Cardiac muscle cell (in vitro differentiated cells and primary cell): ENCODE data around the gene VIPR1.

DNA sequence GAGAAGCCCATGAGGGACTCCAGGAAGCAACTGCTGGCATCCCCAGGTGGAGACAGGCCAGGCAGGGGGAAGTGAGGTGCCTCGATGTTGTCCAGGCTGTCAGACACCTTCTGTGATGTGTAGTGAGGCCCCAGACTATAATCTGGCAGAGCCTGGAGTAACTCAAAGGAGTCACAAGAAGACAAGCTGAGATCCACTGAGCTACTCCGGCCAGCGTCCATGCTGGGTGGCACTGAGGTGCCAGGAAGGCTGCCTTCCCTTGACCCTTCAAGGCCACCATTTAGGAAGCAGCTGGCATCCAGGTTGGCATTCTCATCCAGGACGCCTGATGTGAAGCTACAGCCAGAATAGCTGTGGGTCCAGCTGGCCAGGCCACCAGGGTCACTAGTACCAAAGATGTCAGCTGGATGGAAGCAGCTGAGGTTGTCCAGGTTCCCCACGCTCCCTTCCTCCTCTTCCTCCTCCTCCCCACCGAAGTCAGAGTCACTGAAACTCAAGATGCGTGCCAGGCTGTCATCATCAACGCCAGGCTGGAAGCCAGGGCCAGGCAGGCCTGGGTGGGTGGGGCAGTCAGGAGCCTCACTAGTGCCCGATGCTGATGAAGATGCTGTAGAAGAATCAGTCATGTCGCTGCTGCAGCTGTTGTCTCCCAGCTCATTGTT is 10.1 kb downstream of the CSRNP1 start:
- RAMPAGE, long total RNA: no peak
- RRBS: no CpG with 5 or more reads among the region's 10 CpGs

DNA sequence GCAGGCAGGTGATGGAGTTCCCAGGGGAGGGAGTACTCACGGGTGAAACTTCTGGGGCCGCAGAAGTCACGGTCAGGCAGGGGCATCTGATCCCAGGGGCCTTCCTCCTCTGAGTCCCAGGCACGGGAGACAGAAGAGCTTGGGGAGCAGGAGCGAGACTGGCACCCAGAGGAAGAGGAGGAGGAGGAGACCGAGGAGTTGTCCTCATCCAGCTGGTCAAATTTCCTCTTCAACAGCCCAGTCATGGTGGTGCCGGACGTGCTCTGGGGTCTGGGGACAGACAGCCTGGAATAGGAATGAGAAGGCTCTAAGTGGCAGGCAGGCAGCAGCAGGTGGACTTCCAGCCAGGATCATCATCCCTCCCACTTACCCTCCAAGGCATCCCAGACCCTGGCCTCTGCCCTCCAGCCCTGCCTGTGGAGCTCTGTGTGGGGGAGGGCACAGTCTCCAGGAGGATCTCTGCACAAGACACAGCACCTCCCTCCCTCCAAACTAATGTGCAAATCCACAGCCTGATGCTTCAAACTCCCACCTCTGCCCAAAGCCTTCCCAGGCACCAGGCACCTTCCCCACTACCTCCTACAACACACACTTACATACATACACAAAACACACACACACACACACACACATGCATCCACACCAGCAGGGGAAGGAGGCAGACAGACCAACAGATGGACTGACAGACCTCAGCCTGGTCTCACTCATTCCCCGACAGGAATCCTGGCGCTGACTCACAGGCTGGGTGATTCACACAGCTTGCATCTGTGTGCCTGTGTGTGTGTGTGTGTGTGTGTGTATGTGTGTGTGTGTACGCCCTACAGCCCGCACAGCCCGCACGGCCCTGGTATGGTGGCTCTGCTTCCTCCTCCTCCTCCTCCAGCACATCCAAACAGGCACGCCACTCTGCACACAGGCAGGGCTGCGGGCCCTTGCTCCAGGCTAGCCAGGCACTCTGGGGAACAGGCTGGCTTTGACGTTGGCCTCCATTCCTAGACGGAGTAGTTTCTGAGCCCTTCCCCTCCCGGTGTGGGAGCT is 6.6 kb downstream of the CSRNP1 start:
- RAMPAGE, long total RNA: no peak
- RRBS: no CpG with 5 or more reads among the region's 19 CpGs

GRCh38 chr3:39167094-39167716 is 13.8 kb upstream of the CSRNP1 start:
- RAMPAGE, long total RNA: no peak
- RRBS: no CpG with 5 or more reads among the region's 2 CpGs

DNA sequence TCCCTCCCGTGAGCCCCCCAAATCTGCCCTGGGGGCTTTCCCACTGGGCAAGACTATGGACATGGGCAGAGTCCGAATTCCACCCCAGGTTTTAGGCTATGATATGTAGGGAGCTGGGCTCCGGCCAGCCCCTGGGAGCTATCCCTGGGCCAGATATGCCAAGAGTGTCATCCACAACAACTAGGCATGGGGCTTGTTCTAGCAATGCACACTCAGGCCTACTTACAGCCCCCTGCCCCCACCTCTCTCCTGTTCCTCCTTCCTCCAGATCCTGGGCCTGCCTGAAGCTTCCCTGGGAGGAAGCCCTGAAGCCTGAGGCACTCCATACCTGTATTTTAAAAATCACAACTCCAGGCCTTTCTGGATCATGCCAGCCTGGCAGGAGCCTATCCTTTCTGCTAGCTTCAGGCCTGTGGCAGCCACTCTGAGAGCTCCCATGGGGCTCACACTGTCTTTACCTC is 550 bp downstream of the XIRP1 start:
- RAMPAGE, long total RNA: no peak
- RRBS: no CpG with 5 or more reads among the region's 3 CpGs

- RAMPAGE, long total RNA: no peak
- RRBS: no CpG with 5 or more reads among the region's 7 CpGs
Observed at GRCh38 chr3:40290344-40290968, 19.1 kb upstream of the EIF1B start.

- RAMPAGE, long total RNA: no peak
- RRBS: no CpG with 5 or more reads among the region's 2 CpGs
Observed at GRCh38 chr3:40621979-40622308, 97.2 kb downstream of the ZNF621 start.

GRCh38 chr3:40778822-40779328 is 254.1 kb downstream of the ZNF621 start:
- RAMPAGE, long total RNA: no peak
- RRBS: no CpG with 5 or more reads among the region's 5 CpGs

DNA sequence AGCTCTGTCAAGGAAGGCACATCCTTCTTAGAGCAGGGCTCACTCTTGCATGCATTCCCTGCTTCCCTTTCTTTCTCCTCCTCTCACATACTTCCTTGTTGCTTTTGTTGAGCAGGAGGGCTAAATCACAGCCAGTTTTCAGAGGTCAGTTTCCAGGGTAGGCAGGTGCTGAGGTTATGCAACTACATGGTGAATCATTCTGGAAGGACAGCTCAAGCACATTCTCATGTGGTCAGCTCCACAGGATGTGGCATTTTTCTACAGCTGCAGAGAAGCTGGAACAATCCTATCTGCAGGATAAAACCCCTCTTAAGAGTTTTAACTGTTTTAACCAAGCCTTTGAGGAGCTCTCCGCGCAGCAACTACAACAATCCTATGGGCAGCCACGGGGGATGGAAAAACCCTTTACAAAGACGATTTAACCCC is 275.7 kb downstream of the ZNF621 start:
- RAMPAGE, long total RNA: no peak
- RRBS: no CpG with 5 or more reads among the region's 4 CpGs

DNA sequence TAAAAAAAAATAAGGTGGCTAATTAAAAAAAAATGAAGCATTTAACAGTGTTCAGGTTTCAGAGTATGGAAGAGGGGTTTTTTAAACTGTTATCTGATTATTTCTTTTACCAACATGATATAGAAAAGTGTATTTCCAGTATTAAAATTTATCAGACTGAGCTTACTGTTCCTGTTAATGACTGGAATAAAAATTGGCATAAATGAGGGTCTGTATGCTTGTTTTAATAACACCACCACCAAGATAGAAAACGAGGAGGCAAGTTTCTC is 2.3 kb downstream of the CTNNB1 start:
- RAMPAGE, long total RNA: no peak
- RRBS: no CpG with 5 or more reads among the region's 1 CpG

GRCh38 chr3:41202799-41203487 is 3.6 kb downstream of the CTNNB1 start:
- RAMPAGE, long total RNA: no peak
- RRBS: no CpG with 5 or more reads among the region's 1 CpG

GRCh38 chr3:41219062-41219782 is 19.9 kb downstream of the CTNNB1 start:
- RAMPAGE, long total RNA: no peak
- RRBS: no CpG with 5 or more reads among the region's 1 CpG

GRCh38 chr3:41233435-41234063 is 34.2 kb downstream of the CTNNB1 start:
- RAMPAGE, long total RNA: no peak
- RRBS: no CpG with 5 or more reads among the region's 6 CpGs

DNA sequence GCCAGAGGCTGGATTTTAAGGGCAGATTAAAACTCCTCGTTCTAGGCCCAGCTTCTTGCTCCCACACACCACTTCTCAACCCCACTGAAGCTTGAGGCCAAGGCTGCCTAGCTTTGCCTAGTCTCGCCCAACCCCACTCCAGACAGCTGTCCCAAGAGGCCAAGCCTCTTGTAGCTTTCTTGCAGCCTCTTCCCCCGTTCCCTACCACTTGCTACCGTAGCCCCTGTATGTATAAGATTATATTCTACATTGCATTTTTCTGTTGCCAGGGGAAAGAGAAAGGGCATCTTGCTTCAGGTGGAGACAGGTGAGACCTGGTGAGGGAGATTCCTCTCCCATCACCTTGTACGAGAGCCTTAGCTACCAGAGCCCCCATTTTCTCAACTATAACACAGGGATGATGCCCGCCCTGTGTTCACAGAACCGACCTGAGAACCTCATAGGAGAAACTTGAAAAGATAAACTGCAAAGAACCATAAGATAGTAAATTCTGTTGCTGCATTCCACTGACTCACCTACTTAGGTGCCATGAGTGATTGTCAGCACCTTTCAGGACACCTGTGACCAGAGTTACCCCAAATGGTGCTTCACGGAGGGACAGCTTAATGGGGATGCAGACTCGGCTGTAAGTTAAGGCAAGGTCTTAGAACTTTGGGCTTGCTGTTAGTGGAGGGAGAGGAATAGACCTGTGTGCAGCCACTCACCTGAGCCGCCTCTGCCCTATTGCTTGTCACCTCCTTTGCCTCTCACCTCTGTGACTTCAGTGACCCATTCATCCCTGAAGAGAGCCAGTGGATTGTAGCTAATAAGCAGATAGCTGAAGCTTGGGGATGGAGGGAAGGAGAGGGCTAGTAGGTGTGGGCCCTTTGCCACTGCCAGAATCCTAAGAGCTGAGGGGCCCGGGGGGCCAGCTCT is 44.6 kb downstream of the CTNNB1 start:
- RAMPAGE, long total RNA: no peak
- RRBS: no CpG with 5 or more reads among the region's 11 CpGs

GRCh38 chr3:42014158-42014512 is 52.2 kb upstream of the ULK4 start:
- RAMPAGE, long total RNA: no peak
- RRBS: 1% methylated on average over 9 of the region's 28 CpGs

GRCh38 chr3:42031680-42032538 is 59.2 kb upstream of the TRAK1 start:
- RAMPAGE, long total RNA: no peak
- RRBS: no CpG with 5 or more reads among the region's 10 CpGs

DNA sequence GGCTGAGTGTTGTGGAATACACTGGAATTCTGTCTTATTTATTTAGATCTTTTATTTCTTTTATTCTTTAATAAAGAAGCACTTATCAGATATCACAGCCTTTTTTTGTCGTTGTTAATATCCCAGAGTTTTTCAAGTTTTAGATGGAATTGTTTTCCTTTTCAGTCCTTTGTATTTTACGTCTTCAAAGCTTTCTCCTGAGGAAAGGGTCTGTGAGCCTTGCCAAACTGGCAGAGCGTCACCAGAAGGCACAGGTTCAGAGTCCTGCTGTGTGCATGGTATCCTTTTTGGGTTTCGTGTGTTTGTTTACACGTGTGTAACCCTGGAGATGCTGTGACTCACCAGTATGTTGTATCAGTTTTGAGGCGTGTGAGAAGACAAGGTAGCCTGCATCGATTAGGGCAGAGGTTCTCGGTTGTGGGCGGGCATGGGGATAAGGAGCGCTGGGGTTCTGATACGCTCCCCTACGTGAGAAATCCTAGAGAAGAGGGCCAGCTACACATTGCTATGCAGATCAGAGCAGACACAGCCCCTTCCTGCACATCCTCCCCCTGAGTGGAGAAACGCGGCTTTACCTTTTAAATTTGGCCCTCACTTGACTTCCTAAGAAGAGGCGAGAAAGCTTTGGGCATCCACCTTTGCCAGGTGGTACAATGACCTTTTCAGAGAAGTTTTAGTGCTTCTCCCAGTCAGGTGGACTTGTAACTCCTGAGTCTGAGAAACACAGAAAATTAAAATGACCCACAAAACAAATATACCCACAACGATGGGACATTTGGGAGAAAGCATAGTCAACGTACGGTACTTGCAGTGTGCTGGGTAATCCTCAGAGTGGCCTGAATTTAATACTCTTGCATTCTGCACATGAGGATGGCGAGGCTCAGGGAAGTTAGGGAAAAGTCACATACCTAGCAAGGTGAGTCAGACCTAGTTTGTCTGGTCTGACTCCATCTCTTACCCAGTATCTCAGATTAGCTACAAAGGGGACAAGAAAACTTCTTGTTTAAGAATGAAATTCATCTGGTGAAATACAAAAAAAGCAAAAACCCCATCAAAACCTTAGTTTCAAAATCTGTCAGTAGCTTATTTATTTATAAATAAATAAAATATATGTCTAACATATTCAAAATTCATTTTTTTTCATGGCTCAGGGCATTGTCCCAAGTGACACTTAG is 38.1 kb downstream of the TRAK1 start:
- RAMPAGE, long total RNA: no peak
- RRBS: no CpG with 5 or more reads among the region's 19 CpGs

DNA sequence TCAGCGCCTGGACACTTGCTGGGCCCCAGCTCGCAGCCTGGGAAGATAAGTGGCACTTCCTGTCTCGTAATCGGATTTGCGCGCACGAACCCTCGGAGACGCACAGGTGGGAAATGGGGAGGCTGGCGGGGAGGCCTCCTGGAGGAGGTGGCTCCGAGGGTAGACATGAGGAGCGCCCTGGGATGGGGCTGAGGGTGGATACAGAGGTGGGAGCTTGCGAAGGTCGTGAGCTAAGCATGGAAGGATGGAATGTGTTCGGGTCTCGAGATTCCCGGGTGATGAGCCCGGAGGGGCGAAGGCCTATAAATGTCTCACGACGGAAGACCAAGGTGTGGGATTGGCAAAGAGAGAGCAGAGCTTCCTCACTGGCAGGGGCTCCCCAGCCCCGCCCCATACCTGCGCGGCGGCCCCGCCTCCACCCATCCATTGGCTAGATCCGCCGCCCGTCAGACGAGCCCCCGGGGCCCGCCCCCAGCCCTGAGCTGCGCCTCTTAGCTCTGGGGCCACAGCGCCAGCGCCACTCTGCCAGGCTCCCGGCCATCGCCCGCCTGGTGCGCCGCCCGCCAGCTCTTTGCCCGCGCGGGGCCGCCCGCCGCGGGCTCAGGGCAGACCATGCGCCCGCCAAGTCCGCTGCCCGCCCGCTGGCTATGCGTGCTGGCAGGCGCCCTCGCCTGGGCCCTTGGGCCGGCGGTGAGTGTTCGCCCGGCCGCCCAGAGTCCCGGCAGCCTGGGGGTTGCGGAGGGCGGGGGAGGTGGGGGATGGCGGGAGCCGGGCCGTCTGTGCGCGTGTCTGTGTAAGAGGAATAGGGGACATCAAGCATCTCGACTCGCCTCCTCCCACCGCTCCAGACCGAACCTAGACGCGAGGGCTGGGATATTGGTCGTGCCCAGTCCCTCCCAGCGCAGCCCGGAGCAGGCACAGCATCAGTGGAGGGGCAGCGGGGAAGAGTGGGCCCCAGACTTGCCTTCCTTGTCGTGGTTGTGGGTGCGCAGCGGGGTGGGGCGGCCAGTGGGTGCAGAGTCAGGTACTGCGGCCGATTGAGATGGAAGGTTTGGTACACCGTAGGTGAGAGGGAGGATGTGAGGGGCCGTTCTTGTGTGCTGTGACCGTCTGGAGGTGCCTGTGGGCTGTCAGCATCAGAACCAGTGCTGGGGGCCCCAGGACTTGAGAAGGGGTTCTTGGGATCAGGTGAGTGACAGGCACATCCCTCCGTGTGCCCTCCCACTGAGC is at the start of gene VIPR1:
TSS of gene VIPR1 (plus strand) at position 520 of the 1,230 bp plus-strand sequence.
- RAMPAGE, long total RNA: no peak
- RRBS: 4% methylated on average over 11 of the region's 89 CpGs

- RAMPAGE, long total RNA: no peak
- RRBS: no CpG with 5 or more reads among the region's 8 CpGs
Observed at GRCh38 chr3:42507009-42507721, 4.7 kb downstream of the VIPR1 start.

DNA sequence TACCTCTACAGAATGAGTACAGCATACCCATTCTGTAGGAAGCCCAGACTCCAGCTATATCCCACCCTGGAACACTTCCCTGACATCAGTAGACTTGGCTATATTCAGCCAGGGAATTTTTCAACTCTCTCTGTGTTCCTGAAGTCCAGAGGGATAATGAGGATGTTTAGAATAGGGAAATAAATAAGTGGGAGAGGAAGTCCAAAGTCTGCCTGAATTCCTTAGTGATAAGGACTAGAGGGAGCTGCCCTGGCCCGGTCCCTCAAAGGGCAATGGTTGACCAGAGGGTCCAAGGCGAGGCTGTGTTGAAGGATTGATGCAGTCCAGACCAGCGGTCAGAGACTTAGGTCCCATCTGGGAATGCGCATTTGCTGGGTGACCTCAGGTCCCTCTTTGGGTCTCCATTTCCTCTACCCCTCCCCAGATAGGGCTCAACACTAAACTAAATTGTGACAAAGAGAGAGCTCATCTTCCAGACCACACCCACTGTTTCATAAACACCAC is 7.9 kb downstream of the VIPR1 start:
- RAMPAGE, long total RNA: no peak
- RRBS: no CpG with 5 or more reads among the region's 4 CpGs

GRCh38 chr3:42731807-42732834 is 29.5 kb upstream of the HHATL start:
- RAMPAGE, long total RNA: no peak
- RRBS: no CpG with 5 or more reads among the region's 7 CpGs